Ovary (tissue), 7 donors: Measurements from ENCODE around the genes TGM6, ZNF343 and CDC25B.

DNA sequence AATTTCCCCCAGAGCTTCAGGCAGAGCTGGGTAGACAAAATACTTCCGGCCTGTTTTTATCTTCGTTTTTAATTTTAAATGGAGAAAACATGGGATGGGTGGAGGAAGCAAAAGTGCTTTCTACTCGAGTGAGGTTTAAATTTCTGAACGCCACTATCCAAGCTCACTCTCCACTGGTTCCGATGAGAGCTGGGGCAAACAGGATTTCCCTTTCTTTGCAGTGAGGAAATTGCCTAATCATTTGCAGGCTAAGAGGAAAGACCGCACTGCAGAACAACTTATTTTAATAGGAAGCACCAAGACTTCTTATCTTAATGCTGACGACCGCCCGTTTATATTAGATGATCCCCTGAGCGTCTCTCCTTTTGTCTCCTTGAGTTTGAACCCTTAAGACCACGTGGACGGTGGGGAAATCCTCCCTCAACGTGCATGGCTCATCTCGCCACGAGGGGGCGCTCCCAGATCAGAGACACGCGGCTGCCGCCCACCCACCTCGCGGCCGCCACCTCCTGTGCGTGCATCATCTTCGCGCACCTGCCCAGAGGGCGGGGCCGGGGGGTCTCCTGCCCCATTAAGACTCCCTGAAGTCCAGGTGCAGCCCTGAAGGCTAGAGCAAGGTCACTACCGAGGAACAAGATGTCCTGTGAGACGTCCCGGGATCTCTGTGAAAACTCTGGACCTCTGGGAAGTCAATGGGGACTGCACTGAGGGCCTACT lies 28.3 kb downstream of the PDYN start:
- PRO-cap, 7 experiments, result peak in 1 of 7 experiments; most common minus-strand start position 385 of the sequence (in 1)
- RAMPAGE, long total RNA, 2 experiments, result no peak in any of the 2 experiments

DNA sequence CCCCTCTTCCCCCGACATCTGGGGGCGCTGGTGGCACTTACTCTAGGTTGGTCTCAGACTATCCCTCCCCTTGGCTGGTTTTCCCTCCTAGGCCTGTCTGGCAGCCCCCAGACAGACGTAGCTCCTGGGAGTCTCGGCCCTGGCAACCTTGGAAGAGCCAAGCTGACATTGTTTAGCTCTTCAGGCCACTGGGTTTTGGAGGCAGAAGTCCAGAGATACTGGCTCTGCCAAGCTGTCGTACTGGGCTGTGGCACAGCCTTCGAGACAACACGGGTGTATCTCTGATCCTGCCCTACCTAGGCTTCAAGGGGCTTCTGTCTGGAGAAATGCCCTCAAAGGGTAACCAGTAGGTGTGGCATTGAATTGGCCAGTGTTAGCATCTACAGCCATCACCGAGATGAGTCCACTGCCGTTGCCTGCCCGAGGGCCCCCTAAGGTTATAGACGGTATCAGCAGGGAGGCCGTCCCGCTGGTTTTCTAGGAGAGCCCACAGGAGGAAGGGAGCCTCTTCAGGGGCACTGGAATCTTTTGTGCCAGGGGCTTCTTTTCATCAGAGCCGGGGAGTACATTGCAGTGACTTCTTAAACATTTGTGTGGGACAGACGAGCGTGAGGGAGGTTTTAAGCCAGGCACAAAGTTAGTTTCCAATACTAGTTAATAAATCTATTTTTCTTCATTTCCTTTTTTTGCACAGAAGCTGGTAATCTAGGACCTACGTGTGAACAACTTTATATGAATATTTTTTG lies 46.2 kb downstream of the STK35 start:
- PRO-cap, 7 experiments, result no peak in any of the 7 experiments
- RAMPAGE, long total RNA, 2 experiments, result start-site peak on the plus strand in 1 of 2 experiments, centred at position 235 of the sequence, 7 reads per replicate

- PRO-cap, 7 experiments, result no peak in any of the 7 experiments
- RAMPAGE, long total RNA, 2 experiments, result no peak in any of the 2 experiments
These were observed 3.5 kb downstream of the TGM3 start for GRCh38 chr20:2299237-2299687.

DNA sequence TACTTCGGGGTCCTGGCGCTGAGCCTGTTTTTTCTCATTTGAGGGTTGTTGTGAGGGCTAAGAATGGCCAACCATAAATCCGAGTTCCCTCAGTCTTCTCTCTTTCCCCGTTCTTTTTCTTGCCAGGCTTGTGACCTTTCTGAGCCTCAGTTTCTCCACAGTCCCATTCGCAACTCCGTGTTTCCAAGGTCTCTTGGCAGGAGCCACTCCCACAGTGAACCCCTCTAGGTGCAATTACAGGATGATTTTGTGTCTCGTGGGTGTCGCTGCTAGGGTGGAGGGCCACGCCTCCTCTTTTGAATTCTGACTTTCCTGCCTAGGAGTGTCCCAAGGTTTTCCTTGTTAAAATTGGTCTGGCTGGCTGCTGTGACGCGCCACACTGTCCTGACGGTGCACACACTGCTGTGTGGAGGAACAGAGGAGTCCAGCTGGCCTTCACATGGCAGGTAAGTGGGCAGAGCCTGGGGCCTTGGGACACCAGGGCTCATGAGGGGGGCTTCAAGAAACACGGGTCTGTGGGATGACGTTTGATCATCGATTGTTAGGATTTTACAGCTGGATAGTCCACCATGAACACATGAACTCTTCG lies at the start of gene TGM6:
TSS of gene TGM6 (plus strand) at position 372 of the 589 bp plus-strand sequence.
- PRO-cap, 7 experiments, result no peak in any of the 7 experiments
- RAMPAGE, long total RNA, 2 experiments, result no peak in any of the 2 experiments

DNA sequence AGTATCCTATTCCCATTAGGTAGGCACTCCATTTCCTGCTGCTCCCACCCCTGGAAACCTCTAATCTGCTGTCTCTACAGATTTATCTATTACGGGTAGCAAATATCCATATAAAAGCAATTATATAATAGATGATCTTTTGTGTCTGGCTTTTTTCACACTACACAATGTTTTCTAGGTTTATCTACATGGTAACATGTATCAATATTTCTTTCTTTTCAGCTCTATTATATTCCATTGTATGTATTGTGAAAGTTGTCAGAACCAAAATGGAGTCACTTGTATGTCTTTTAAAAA lies 12.4 kb downstream of the SNRPB start:
- PRO-cap, 7 experiments, result no peak in any of the 7 experiments
- RAMPAGE, long total RNA, 2 experiments, result no peak in any of the 2 experiments

- PRO-cap, 7 experiments, result peak in 7 of 7 experiments; most common plus-strand start chr20:2509201 (in 7); most common minus-strand start chr20:2508911 (in 5)
- RAMPAGE, long total RNA, 2 experiments, result start-site peak on the minus strand in 1 of 2 experiments, at chr20:2508902-2508916 at its widest, 140 reads per replicate
These were observed at the start of gene ZNF343 for GRCh38 chr20:2508544-2509406. ZNF343 (minus strand) TSS chr20:2508915.

GRCh38 chr20:2656903-2657399 lies 4.5 kb downstream of the NOP56 start:
- PRO-cap, 7 experiments, result peak in 2 of 7 experiments; most common plus-strand start chr20:2656939 (in 2)
- RAMPAGE, long total RNA, 2 experiments, result no peak in any of the 2 experiments

DNA sequence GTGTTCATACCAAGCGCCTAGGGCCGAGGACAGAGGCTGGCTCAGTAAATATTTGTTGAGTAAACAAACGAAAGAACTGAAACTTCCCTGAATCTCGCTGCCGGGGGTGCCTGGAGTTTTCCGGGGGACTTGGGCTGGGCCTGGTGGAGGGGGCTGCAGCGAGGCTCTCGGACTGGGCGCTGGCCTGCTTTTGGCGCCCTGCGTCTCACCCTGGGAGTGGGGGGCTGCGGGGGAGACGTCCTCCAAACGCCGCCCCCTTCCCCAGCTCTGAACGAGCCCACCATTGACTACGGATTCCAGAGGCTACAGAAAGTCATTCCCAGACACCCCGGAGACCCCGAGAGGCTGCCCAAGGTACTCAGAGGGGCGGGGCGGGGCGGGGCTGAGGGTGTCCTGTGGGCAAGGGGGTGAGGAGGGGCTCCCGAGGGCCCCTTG lies 49.0 kb downstream of the CPXM1 start:
- PRO-cap, 7 experiments, result peak in 1 of 7 experiments; most common plus-strand start position 283 of the sequence (in 1)
- RAMPAGE, long total RNA, 2 experiments, result no peak in any of the 2 experiments

DNA sequence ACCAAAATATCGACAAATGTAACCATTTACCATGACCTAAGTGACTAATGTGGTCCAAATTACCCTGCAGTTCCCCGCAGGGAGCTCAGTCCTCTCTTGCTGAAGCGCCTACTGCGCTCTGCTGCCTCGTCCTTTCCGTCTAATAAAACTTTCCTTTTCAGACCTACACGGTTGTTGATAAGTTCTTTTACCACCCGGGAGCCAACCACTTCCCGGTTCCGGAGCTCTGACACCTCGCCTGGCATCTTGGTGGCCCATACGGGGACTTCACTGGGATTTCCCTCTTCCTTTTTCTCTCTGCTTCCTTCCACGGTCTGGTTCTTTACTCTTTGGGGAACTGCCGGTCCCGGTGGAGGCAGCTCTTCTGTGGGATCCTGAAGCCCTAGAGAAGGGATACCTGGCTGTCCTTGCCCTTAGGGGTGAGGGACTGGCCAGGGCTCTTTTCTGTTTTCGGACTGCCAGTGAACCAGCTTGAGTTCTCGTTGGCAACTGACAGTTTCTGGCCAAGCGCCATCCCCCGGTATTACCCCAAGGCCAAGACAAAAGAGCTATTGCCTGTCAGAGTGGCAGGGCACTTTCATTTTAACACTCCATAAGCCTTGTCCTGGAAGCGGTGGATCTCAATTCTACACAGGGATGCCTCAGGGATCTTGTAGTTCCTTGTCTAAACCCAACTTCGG lies 804 bp upstream of the CPXM1 start:
- PRO-cap, 7 experiments, result no peak in any of the 7 experiments
- RAMPAGE, long total RNA, 2 experiments, result no peak in any of the 2 experiments

GRCh38 chr20:2819973-2820894 lies 4.1 kb downstream of the TMEM239 start:
- PRO-cap, 7 experiments, result peak in 5 of 7 experiments; most common plus-strand start chr20:2820568 (in 5); most common minus-strand start chr20:2820461 (in 2)
- RAMPAGE, long total RNA, 2 experiments, result no peak in any of the 2 experiments

DNA sequence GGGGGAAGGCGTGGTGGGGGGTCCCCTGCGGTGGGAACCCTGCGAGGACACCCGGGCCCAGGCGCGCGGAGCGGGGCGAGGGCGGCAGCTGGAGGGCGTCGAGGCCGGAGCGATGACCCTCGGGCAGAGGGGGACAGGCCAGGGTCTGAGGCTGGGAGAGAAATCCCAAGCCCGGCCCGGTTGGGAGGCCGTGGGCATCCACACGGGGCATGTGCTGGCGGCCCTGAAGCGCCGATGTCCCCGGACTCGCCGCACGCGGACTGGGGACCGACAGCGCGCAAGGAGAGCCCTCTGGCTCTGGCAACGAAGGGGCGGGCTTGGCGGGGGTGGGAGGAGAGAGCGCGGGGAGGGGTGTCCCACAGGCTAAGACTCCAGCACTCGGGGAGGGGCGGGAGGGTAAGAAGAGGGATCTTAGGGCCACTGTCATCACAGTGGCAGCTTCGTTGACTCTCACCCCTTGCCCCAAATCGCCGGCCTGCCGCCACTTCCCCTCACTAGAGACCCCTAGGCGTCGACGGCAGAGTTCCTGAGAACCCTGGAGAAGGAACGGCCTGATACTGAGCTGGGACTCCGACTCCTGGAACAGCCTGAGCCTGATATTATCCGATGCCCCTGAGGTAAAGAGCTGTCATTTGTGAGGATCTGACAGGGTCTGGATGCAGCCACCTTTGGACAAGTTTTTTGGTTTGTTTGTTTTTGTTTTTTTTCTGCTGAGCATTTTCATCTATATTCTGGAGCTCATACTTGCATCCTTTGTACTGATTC lies 5.2 kb downstream of the TMEM239 start:
- PRO-cap, 7 experiments, result peak in 6 of 7 experiments; most common minus-strand start position 299 of the sequence (in 6)
- RAMPAGE, long total RNA, 2 experiments, result no peak in any of the 2 experiments

- PRO-cap, 7 experiments, result no peak in any of the 7 experiments
- RAMPAGE, long total RNA, 2 experiments, result no peak in any of the 2 experiments
These were observed 1.1 kb downstream of the PTPRA start for GRCh38 chr20:2874469-2874781.

- PRO-cap, 7 experiments, result no peak in any of the 7 experiments
- RAMPAGE, long total RNA, 2 experiments, result no peak in any of the 2 experiments
These were observed 68.0 kb upstream of the GNRH2 start for GRCh38 chr20:2975233-2975994.

DNA sequence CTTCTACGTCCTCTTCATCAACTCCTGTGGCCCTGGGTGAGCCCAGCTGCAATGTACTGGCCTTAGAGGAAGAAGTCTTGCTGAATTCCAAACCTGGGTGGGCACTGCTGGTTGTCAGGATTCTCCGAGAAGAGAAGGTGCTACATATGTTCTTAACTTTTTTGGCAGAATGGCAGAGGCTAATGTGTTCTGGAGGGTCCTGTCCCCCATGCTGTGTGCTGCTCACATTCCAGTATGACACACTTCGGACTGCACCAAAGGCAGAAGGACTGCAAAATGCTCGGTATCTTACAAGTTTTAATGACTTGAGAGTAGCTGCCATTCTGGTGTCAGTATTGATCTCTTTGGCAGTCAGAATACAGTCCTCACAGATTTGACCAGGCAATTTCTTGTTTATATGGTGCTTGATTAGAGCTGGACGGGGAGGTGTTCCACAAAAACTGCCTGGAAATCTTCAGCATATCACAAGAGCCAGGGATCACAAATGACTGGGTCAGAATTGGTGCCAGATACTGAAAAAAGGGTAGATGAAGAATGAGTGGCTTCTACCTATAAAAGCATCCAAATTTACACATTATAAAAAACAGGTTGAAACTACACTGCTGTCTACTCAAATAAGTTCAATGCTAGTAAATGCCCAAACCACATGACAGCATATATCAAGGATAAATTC lies 10.8 kb downstream of the FASTKD5 start:
- PRO-cap, 7 experiments, result no peak in any of the 7 experiments
- RAMPAGE, long total RNA, 2 experiments, result no peak in any of the 2 experiments

GRCh38 chr20:3239337-3240369 lies 663 bp upstream of the SLC4A11 start:
- PRO-cap, 7 experiments, result no peak in any of the 7 experiments
- RAMPAGE, long total RNA, 2 experiments, result no peak in any of the 2 experiments

- PRO-cap, 7 experiments, result no peak in any of the 7 experiments
- RAMPAGE, long total RNA, 2 experiments, result no peak in any of the 2 experiments
These were observed 9.3 kb upstream of the SLC4A11 start for GRCh38 chr20:3248351-3248648.

- PRO-cap, 7 experiments, result no peak in any of the 7 experiments
- RAMPAGE, long total RNA, 2 experiments, result no peak in any of the 2 experiments
These were observed 76.1 kb upstream of the SLC4A11 start for GRCh38 chr20:3314935-3315591.

- PRO-cap, 7 experiments, result no peak in any of the 7 experiments
- RAMPAGE, long total RNA, 2 experiments, result no peak in any of the 2 experiments
These were observed 74.6 kb downstream of the ATRN start for GRCh38 chr20:3545468-3545836.

- PRO-cap, 7 experiments, result peak in 7 of 7 experiments; most common plus-strand start chr20:3796310 (in 5); most common minus-strand start chr20:3796116 (in 3)
- RAMPAGE, long total RNA, 2 experiments, result no peak in any of the 2 experiments
These were observed at the start of gene CDC25B for GRCh38 chr20:3796012-3797171. CDC25B (plus strand) TSS chr20:3796310.

DNA sequence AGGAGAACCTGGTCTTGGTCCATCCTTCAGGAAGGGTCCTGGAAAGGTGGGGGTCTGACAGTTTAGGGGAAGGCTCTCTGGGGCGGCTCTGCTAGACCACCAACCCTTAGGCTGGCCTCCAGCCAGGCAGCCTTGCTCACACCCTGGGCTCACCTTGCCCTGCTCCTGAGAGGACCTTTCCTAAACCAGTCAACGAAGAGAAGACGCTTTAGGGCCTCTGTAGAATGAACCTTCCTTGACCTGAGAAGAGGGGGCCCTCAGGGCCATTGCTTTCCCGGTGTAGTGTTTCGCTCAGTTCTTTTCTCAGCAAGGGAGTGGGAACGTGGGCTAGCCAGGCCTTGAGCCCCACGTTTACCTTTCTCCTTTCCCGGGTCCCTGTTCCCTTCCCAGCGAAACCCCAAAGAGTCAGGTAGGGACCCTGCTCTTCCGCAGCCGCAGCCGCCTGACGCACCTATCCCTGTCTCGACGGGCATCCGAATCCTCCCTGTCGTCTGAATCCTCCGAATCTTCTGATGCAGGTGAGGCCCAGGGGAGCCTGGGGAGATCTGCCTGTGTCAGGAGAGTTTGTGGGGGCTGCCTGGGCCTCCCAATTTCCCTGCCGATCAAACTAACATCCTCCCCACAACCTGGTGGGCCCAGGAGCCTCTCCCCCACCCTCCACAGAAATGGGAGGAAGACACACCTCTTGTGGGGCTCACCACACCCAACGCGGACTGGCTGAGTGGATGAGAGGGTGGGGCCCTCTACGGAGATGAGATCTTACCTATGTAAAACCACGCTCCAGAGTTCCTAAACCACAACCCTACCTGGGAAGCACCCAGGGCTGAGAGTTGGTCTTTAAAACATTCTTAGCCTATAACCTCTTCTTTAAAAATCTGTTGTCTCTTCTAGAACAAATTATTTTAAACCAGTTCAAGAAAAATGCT lies 1.4 kb downstream of the CDC25B start:
- PRO-cap, 7 experiments, result no peak in any of the 7 experiments
- RAMPAGE, long total RNA, 2 experiments, result no peak in any of the 2 experiments